H9 (cell line): ENCODE measurements around the genes FEZF1, ASB15 and POT1.

- PRO-cap, result no peak
Observed at GRCh38 chr7:121383998-121384853, 11.9 kb downstream of the FAM3C start.

DNA sequence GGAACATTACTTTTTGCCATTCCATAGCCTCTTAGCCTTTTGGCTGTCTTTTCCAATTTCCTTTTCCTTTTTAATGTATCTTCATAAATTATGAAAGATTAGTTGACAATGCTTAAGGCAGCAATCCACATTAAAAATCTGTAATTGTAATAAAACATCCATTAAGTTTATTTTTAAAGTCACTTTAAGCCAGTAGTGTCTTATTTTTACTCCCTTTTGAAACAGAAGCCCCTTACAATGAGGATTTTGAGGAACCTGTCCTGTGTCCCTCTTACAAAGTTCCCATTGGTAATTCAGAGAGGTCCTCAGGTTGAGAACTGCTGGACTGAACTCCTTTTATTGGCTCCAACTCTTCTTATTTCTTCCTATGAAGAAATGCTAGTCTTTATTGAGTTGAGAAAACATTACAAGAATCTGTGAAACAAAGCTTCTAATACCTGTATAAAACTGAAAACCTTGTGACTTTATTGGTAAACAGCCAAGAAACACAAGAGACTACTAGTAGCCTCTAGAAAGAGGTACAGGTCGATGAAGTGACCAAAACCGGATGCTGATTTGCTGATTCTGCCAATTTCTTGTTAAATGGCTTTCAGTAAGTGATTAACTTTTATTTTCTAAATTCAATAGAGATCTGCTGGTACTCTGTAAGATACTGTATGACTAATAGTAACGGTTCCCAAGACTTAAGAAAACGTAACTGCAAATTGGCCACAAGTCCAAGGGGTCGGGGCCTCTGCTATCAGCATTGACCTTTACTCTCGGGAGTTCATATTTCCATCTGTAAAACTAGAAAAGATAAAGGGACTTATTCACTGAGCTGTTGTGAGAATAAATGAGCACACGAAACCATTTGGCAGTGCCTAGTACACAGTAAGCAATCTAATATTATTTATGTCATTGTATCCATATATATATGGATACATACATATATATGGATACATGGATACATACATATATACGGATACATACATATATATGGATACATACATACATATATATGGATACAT, 1.6 kb downstream of the FAM3C start:
- PRO-cap, result no peak

GRCh38 chr7:121714537-121714894, 158.4 kb upstream of the PTPRZ1 start:
- PRO-cap, result no peak

- PRO-cap, result bidirectional peak, plus-strand start at chr7:122304907, minus-strand start at chr7:122304750
Observed at GRCh38 chr7:122304241-122305229, at the start of gene FEZF1. Gene FEZF1, minus strand, starts transcription at chr7:122304750.

DNA sequence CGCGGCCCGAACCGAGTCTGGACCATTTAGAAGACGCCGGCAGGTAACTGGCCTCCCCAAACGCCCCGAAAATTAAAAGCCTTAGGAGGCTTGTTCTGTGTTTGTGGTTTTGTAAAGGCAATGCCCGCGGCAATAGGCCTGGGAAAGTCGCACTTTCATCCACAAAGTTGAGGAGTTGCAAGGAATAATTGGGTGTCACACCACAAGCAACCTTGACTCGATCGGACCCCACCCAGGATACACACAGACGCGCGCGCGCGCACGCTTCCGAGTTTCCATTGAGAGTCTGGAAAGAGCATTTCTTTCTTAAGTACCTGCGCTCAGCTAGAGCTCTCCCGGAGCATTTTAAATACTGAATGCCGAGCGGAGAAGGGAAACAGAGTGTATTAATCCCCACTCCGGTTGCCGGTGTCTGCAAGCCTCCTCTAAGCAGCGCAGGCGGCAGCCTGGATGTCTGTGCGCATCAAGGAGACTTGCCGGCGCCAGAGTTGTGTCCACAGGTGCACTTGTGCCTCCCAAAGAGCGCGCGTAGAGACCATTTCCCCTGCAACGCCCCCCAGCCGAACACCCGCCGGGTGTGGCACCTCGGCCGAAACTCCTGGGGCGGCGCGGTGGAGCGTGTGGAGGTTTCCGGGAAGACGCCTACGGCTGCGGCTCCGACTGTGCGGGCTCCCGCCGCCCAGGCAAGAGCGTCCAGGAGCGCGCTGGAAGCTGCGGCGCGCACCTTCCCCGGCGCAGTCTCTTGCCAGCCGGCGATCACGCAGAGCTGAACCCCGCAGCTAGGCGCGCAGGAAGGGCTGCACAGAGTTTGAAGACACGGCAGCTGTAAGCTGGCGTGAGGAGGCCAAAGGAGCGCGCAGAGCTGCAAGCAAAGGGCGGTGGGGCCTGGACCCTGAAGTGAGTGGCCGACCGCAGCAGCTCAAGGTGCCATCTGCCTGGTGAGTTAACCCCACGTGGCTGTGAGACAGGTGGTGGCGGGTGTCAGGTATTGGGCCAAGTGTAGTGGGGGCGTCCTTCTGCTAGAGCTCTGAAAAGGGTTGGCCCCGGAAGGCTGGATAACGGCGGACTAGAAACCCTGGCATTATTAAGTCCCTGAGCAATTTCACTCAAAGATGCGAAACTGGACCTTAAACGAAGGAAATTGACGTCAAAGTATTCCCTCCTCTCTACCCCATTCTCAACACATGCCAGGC, 1.2 kb upstream of the FEZF1 start:
- PRO-cap, result unidirectional peak, plus-strand start at position 375 of the sequence

DNA sequence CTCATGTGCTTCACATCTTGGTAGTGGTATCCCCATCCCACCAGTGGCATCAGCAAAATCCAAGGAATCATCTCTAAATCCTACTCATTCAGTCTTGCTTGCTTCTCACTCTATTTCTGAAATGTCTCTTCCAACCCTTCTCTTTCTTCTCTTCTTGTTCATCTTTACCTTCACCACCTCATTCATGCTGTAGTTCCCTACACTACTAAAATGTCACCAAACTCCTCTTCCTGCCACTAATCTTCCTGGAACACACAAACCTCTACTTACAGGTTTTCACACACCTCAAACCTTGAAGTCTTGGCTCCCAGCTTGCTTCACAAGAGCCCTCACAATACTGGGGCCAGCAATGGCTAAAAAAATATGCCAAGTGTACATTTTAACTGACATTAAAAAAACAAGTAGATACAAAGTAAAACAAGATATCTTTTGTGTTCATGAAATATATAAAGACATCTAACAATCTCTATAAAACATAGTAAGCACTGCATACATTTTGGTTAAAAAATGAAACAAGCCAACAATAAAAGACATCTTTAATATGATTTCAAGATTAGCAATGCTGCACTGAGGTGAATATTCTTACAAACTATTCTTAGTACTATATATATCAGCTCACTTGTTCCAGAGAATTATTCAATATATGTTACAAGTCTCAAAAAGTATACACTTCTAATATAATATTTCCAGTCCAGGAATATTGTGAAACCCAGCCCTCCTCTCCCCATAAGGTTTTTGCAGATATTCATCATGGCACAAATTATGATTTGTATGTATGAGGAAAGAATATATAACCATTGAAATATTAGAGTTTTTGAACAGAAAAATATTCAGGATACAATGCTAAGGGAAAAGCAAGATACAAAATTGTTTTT, 29.7 kb downstream of the CADPS2 start:
- PRO-cap, result no peak

DNA sequence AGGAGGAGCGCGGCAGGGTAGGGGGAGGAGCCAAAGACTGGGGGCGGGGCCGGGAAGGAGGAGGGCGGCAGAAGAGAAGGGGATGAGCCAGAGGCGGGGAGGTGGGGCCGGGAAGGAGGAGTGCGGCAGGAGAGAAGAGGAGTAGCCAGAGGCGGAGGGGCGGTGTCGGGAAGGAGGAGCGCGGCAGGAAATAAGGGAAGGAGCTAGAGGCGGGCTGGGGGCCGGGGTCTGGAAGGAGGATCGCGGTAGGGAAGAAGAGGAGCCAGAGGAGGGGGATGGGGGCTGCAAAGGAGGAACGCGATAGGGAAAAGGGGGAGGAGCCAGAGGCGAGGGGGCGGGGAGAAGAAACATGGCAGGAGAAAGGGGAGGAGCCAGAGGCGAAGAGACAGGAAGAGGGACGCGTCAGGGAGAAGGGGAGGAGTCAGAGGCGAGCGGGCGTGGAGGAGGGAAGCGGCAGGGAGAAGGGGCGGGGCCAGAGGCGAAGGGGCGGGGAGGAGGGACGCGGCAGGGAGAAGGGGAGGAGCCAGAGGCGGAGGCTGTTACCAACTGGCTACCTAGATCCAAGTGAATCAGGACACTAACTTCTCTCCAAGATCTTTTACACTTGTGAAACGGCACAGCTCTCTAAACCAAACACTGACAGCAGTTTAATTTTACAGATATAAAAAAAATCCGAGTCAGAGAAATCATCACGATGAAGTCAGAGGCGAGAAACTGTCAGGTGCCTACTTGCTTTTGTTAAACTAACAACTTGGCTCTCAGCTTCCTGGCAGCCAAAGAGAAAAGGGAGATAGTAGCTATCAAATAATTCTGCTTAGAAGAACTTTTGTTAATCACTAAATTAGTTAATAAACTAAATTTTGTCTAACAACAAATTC, 549 bp upstream of the IQUB start:
- PRO-cap, result bidirectional peak, plus-strand start at position 148 of the sequence, minus-strand start outside the sequence

GRCh38 chr7:123601329-123602090, at the start of gene ASB15:
Gene ASB15, plus strand, starts transcription at chr7:123601821.
- PRO-cap, result no peak

- PRO-cap, result no peak
Observed at GRCh38 chr7:123622453-123623167, 21.0 kb downstream of the ASB15 start.

DNA sequence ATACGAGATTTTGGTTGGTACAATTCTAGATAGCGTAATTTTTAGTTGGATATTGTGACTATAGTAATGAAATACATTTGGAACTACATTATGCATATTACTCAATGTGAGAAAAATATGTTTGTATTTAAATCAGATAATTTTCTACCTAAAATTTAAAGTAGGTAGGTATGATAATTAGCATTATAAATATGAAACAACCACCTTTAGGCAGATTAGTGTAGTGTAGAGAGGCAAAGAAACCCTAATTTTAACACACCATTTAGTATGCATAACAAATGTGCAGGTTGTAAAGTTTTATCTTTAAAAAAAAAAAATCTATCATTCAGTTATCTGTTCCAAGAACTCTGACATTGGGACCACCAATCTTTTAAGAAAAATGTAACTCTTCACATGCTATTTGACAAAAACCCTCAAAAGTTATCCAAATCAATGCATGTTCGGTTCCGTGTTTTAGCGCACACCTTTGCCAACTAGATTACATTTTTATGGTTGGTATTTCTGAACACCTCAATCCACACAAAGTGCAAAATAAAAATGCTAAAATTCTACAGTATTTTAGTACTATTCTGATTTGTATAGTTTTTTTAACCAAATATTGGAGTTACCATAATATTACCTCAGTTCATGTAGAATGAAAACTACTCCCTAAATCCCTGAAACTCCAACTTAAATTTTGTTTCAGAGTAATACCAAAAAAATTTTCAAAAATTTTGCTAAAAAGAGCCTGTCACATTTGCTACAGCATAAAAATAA, 27.6 kb downstream of the LMOD2 start:
- PRO-cap, result no peak

DNA sequence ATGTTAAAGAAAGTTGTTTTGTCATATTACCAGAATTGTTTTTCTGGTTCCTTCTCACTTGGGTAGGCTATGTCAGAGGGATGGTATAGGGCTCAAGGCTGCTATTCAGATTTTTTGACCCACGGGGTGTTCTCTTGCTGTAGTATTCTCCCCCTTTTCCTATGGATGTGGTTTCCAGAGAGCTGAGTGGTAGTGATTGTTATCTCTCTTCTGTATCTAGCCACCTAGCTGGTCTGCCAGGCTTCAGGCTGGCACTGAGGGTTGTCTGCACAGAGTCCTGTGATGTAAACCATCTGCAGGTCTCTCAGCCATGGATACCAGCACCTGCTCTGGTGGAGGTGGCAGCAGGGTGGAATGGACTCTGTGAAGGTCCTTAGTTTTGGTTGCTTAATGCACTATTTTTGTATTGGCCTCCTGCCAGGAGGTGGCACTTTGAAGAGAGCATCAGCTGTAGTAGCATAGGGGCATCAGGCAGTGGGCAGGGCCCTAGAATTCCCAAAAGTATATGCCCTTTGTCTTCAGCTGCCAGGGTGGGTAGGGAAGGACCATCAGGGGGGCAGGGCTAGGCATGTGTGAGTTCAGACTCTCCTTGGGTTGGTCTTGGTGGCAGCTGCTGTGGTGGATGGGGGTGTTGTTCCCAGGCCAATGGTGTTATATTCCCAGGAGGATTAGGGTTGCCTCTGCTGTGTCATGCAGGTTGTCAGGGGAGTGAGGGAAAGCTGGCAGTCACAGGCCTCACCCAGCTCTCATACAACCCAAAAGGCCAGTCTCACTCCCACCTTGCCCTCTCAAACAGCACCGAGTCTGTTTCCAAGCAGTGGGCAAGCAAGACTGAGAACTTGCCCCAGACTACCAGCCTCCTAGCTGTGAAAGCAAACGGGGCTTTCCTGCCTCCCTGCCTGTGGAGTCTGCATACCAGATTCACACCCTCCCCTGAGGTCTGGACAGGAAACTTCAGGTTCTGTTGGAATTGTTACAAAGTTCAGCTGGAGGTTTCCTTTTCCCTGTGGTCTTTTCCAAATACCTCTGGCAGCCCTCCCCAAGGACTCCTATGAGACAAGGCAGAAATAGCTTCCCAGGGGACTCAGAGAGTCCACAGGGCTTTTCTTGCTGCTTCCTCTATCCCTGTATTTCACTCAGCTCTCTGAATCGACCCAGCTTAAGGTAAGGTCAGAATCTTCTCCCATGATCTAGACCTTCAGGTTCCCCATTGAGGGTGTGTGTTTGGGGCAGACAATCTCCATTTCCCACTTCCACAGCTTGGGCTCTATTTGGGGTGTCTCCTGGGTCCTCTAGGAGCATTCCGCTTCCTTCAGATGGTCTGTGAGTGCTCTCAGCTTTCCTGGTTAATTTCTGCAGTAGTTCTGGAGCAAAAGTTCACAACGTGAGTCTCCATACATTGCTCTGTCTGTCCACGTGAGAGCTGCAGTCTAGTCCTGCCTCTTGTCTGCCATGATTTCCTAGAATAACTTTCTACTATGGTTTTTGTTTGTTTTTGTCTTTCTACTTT, 1.3 kb downstream of the HYAL4 start:
- PRO-cap, result no peak

- PRO-cap, result bidirectional peak, plus-strand start at chr7:124929898, minus-strand start at chr7:124929816
Observed at GRCh38 chr7:124929432-124930365, at the start of gene POT1. Gene POT1, minus strand, starts transcription at chr7:124929825.

DNA sequence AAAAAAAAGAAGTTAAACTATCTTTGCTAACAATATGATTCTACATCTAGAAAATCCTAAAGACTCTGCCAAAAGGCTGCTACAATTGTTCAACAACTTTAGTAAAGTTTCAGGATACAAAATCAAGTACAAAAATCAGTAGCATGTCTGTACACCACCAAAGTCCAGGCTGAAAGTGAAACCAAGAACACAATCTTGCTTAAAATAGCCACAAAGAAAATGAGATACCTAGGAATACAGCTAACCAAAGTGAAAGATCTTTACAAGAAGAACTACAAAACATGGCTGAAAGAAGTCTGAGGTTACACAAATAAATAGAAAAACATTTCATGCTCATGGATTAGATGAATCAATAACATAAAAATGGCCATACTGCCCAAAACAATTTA, 882.4 kb downstream of the GRM8 start:
- PRO-cap, result no peak

- PRO-cap, result unidirectional peak, plus-strand start at chr7:127391811; unidirectional peak, plus-strand start at chr7:127391912; bidirectional peak, plus-strand start at chr7:127392349, minus-strand start at chr7:127392068
Observed at GRCh38 chr7:127391289-127392468, 829 bp downstream of the ZNF800 start.

DNA sequence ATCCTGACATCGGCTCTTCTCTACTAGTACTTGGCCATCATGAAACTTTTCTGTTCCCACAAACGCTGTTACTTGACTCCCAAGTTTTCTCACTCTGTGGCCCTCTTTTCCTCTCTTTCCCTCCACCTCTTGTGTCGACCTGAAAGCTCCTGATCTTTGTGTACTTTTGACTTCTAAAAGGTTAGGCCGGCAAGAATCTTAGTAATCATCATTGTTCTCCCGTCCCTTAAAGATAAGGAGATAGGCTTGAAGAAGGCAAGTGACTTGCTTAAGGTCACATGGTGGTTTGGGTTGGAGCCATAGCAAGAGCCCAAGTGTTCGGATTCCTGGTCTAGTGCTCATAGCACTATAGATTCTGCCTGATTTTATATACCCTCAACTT, 823 bp downstream of the SND1 start:
- PRO-cap, result no peak

GRCh38 chr7:127731369-127731693, 79.3 kb downstream of the SND1 start:
- PRO-cap, result no peak

- PRO-cap, result no peak
Observed at GRCh38 chr7:127793660-127793878, 141.6 kb downstream of the SND1 start.

DNA sequence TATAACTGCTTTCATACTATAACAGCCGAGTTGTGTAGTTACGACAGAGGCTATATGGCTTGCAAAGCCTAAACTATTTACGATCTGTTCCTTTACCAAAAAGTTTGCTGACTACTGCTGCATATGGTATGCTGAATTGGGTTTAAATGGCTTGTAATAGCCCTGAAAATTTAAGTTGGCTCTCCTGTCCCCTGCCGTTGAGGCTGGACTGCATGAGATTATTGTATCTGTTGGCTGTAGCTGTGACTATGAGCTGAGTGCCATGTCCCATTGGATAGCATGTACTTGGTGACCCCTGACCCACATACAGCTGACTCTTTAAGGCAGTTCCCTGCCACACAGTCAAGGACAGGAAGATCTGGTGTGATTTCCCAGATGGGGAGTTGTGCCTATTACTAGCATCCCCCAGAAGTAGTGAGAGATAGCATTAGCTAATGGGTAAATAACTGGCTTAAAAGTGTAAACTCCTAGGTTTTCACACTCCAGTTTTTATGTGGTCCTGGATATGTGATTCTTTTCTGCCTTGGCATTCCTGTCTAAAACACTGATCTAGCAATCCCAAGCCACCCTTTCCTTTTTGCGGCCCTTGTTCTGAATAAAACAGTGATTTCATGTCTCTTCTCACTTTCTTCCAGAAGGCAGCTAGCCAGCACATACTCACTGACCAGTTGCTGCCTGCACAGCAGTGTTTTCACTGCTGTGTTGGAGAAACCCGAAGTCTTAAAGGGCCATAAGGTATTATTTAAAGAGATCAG, 36.0 kb downstream of the LRRC4 start:
- PRO-cap, result no peak

DNA sequence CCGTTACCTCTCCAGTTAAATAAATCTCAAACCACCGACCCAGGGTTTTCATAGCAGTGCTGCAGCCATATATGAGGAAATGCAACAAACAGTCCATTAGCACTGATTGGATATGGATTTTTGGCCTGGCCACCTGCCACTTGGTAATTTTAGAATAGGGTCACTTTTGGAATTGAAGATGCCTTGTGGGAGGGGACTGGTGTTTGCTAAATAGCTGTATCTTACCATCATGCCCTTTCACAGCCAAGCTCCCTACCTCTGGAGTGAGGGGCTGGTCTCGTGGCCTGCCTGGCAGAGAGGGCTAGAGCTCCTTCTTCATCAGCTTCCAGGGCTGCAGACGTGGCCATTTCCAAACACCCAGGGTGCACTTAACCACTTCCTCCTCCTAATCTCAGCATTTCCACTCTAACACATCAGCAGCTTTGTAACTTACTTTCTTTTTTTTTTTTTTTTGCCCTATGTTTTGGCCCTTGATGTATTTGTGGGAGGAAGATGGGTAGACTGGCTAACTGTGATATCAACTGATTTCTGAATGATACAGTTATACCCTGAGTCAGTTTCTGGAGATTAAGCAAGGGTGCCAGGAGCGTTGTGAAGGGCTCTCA, 27.5 kb downstream of the LRRC4 start:
- PRO-cap, result no peak

- PRO-cap, result no peak
Observed at GRCh38 chr7:128027441-128028250, 3.6 kb downstream of the LRRC4 start.